ENCODE data around the genes ATAD3C and FNDC10.

DNA sequence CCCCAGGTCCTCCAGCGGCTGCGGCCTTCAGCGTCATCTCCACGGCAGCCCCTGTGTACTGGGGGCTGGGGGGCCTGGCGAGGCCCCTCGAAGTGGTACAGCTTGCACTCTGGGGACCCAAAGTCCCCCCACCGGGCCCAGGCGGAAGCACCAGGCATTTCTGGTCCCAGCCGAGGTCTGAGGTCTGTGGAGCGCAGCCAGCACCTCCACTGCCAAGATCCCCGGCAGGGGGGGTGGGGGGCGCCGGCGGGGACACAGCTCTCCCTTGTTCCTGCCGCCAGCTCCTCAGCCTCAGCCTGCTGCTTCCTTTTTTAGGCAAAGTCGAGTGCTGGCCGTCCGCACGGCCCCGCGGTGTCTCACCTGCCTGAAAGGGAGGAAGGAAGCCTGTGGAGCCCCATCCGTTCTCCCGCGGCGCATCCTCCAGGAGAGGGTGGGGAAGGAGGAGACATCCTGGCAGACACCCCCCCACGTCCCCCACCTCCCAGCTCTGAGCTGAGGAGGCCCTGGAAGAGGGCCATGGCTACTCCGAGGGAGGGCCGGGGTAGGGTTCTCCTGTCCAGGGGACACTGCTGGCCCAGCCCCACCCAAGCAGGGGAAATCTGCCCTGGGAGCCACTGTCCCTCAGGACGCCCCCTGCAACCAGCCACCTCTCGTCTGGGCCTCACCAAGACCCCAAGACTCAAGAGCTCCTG is 1.1 kb upstream of the VWA1 start:
- PRO-cap = bidirectional peak, plus-strand start at position 318 of the sequence, minus-strand start at position 179 of the sequence; bidirectional peak, plus-strand start at position 517 of the sequence, minus-strand start at position 420 of the sequence

DNA sequence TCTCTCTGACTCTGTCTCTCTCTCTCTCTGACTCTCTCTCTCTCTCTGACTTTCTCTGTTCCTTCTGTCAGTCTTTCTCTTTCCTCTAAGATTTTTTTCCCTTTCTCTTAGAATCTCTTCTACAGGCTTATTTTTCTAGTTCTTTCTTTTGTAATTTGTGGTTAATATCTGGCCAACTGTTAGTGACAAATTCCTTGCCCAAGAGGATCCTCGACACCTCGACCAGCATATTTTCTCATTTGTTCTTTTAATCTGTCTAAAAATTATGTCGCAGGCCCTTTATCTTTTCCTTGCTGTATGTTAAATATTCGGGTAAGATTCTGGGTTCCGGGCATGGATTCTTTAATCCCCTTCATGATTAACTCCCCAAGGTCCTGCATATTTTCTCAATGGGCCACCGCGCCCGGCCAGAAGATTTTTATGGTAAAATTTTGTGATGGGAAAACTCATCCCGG is at the start of gene ATAD3C:
TSS of gene ATAD3C (plus strand) at position 351 of the 455 bp plus-strand sequence.
- PRO-cap = no peak

- PRO-cap = unidirectional peak, plus-strand start at chr1:1471134
Observed at GRCh38 chr1:1470896-1471370, 632 bp upstream of the ATAD3B start.

DNA sequence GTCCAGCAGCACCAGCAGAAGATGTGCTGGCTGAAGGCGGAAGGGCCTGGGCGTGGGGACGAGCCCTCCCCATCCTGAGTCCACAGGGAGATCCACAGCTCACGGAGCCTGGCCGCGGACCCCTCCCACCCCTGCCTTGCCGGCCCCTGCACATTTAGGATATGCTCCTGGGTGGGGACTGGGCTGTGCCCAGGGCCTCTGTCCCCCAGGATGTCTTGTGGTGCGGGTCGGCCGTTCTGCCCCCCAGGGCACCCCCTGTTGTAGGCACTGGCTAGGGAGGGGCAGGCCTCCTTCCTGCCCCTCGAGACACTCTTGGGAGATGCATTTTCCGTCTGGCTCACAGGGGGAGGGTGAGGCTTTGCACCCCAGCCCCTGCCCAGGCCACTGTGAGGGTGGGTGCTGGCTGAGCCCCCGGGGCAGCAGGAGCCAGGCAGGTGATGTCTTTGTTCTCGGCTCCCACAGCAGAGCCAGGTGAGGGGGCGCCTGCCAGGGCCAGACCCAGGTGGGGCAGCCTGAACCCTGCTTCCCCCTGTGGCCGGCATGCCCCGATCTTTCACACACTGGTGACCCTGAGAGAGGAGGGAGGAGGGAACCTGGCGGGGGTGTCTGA is 6.3 kb downstream of the TMEM240 start:
- PRO-cap = no peak

DNA sequence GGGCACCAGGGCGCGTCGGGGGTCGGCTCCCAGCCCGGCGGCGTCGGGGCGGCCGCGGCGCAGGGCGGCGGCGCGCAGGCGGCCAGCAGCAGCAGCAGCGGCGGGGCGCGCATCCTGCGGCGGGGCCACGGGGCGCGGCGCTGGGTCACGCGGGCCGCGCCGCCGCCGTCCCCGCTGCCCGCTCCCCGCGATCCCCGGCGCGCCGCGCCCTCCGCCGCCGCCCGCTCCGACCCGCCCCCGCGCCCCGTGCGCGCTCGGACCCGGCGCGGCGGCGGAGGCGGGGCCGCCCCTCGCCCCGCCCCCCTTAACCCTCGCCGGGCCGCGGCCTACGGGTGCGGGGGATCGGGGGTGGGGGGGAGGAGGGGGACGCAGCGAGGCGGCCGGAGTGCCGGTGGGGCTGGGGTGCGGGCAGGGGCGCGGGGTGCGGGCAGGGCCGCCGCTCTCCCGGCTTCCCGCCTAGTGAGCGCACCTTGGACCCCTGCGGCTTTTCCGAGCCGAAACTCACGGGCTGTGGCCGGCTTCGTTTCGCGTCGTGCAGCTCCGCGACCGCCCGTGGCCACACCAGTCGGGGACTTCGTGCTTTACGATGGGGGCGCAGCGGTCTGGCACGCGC is at the start of gene FNDC10:
TSS of gene FNDC10 (minus strand) at position 233 of the 613 bp plus-strand sequence.
- PRO-cap = no peak

DNA sequence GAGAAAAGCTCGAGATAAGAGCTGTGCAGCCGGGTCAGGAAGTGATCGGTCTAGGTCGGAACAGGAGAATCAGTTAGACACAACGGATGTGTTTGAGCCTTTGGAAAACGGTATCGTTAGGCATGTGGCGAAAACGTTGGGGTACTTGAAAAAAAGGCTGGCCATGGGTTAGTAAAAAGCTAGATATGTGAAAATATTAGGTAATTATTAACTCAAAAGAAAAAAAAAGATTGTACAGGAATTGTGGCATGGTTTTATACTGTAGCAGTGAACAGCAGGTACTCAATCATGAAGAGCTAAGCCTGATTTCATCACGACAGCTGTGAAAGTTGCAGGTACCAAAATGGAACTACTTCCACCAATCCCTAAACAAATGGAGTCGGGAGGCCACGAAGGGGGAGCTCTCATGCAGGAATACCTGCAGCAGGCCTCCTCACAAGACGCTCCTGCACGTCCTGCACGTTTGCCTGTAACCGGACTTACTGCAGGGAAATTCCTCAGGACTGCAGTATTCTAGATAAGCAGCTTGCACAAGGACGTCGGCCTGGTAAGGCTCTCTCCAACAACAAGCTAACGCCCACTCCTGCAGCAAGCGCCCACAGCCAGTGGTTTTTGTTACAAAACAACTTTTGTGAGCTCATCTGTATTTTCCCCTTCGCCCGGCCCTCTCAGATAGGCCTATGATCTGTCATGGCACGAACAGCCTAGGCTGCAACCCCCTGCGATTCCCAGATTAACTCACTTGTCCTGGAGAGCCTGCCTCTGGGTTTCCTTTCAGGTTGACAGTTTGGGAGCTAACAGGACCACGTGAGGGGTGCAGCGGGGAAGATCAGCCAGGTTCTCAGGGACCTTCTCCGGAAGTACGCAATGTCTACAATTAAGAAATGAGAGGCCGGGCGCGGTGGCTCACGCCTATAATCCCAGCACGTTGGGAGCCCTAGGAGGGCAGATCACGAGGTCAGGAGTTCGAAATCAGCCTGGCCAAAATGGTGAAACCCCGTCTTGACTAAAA is 1.1 kb upstream of the MIB2 start:
- PRO-cap = no peak

GRCh38 chr1:1693338-1693638 is 693 bp upstream of the SLC35E2B start:
- PRO-cap = no peak

GRCh38 chr1:1728396-1729080 is 4.4 kb upstream of the CDK11A start:
- PRO-cap = no peak

DNA sequence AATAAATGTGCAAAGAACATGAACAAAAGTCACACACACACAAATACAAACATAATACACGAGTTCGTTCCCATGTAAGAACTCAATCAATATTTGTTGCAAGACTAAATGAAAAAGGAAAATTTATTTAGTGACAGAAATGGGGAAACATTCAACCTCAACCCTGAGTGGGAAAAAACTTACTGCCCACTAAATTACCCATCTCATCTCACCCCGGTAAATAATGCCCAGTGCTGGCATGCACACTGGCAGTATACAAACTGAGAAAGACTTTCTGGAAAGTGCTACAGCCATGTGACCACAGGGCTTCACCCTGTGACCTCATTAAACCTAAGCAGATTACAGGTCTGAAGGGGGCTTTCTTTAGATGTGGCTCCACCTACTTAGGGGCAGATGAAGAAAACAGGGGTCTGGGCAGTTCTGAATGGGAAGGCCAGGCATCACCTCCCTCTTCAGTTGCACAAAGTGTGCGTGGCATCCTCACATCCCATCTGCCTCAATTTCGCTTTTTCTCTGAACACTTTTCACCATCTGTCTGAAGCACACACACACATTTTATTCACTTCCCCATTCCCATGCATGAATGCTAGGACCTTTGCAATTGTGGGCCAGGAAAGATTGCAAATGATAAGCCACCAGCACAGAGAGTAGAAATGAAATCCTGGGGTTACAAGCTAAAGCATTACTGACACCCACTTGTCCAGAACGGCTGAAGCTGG is 2.9 kb downstream of the NADK start:
- PRO-cap = no peak

GRCh38 chr1:1817404-1818591 is 39.5 kb upstream of the NADK start:
- PRO-cap = no peak

GRCh38 chr1:1874682-1875107 is 16.2 kb downstream of the GNB1 start:
- PRO-cap = no peak

- PRO-cap = bidirectional peak, plus-strand start at chr1:1890430, minus-strand start at chr1:1890432
Observed at GRCh38 chr1:1889671-1890677, 913 bp downstream of the GNB1 start.

DNA sequence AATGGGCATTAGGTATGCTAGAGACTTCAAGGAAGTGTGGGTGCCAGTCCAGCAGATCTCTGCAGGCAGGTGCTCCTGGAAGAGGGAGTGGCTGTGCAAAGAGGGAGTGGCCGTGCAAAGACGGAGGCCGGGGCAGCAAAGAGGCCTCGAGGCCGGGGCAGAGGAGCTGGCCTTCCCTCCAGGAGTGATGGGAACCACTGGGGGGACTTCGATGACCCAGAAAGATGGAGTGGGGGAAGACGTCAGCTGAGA is 1.9 kb upstream of the PRKCZ start:
- PRO-cap = no peak

GRCh38 chr1:2124737-2125384 is 69.7 kb downstream of the FAAP20 start:
- PRO-cap = no peak

DNA sequence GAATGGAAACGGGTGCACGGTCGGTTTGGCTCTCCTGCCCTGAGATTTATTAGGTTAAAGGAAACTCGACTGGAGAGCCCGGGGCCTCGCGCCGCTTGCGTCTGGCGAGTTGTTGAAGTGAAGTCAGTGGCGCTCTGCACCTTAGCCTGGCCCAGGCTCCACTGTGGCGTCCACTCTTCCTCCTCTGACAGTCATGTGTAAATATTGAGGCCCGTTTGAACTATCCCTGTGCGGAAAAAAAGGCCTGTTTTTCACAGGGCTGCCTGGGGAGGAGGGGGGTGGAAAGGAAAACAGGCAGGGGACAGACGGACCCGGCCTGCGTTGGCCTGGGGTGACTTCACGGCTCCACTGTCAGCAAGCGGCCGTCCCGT is 60.0 kb downstream of the FAAP20 start:
- PRO-cap = no peak

DNA sequence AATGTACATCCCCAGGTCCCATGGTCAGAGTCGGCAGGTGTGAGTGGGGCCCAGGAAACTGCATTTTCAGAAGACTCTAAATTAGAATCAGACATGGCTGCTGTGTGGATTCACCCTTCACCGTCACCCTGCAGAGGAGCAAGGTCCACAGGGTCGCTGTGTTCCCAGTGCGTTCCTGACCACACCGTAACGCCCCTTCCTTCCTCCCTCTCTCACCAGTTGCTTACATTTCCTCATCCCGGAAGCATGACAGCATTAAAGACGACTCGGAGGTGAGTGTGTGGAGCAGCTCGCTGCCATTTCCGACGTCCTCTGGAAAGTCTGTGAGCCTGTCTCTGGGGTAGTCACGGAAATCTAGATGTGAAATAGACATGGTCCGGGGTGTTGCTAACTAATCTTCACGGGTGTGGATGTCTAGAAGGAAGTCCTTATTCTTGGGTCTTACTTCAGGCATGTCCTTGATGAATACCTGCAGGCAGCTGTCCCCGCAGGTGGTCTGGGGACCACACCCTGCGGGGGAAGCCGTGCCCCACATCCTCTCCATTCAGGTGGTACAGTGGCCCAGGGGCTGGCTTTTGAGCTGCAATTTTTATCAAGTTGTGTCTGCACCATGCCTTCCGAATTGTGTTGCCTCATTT is 45.8 kb downstream of the FAAP20 start:
- PRO-cap = bidirectional peak, plus-strand start at position 258 of the sequence, minus-strand start at position 130 of the sequence

- PRO-cap = bidirectional peak, plus-strand start at chr1:2199528, minus-strand start at chr1:2199244
Observed at GRCh38 chr1:2198561-2199612, 4.3 kb upstream of the FAAP20 start.

DNA sequence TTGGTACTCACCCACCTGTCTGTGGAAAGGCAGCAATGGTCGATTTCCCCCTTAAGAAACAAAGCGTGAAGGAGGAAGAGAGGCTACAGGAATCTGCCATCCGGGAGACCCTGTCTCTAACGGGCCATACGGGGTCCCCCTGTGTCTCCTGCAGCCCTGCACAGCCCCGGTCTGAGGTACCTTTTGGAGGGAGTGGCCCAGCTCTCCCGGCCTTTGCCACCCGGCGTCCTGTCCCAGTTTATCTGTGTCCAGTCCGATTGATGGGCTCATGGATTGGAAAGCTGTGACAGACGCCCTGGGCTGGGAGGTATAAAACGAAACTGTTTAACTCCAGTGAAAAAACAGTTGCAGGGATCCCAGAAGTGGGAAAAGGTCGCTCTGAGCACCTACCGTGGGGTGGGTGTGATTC is 11.6 kb upstream of the FAAP20 start:
- PRO-cap = no peak

GRCh38 chr1:2212504-2213546 is 15.3 kb upstream of the SKI start:
- PRO-cap = bidirectional peak, plus-strand start at chr1:2212676, minus-strand start at chr1:2212573; bidirectional peak, plus-strand start at chr1:2212918, minus-strand start at chr1:2212810; bidirectional peak, plus-strand start at chr1:2213269, minus-strand start at chr1:2213120

DNA sequence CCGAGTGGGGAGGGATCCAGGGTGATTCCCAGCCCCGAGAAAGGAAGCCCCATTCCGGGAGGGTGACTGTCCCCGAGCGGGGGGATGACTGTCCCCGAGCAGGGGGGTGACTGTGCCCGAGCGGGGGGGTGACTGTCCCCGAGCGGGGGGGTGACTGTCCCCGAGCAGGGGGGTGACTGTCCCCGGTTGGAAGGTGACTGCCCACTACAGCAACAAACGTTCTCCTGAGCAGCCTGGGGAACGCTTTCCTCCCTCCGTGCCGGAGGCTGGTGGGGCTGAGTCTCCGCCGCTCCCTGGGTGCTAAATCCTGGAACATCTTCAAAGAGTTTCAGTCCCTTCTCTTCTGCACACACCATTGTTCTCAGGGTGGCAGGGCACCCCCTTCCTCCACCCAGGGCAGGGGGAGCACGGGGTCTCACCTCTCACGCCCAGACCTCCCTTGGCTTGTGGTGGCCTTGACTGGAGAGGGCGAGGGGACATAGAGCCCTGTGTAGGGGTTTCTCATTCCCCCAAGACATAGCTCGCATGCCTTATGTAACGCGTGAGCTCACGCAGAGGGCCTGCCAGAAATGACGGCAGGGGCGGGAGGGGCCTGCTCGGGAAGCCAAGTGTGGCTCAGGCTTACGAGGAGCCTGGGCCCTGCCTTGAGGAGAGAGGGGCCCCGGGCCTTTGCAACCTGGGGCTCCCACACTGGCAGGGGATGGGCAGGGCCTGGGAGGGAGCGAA is 14.3 kb upstream of the SKI start:
- PRO-cap = bidirectional peak, plus-strand start at position 607 of the sequence, minus-strand start at position 527 of the sequence